Parietal lobe (tissue), 2 donors: ENCODE data around the genes RBM28, HILPDA and CALU.

- RAMPAGE, long total RNA, result no peak
Measured at GRCh38 chr7:127995052-127995806, 36.0 kb downstream of the LRRC4 start.

DNA sequence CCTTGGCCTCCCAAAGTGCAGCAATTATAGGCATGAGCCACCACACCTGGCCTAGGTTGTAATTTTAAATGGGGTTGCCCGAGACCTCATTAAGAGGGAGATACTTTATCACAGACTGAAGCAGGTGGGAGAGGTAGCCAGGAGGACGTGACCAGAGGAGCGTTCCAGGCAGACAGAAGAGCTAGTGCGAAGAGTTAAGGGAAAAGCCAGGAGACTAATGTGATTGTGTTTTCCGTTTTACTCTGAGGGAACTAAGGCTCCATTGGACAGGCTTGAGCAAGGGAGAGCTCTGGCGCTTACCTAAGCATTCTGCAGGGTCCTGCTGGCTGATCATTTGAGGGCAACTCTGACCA lies 60.2 kb upstream of the LRRC4 start:
- RAMPAGE, long total RNA, result no peak

- RAMPAGE, long total RNA, result no peak
Measured at GRCh38 chr7:128129191-128129752, 98.0 kb upstream of the LRRC4 start.

GRCh38 chr7:128164015-128164610 lies 77.0 kb upstream of the LEP start:
- RAMPAGE, long total RNA, result no peak

GRCh38 chr7:128166945-128167857 lies 73.9 kb upstream of the LEP start:
- RAMPAGE, long total RNA, result no peak

DNA sequence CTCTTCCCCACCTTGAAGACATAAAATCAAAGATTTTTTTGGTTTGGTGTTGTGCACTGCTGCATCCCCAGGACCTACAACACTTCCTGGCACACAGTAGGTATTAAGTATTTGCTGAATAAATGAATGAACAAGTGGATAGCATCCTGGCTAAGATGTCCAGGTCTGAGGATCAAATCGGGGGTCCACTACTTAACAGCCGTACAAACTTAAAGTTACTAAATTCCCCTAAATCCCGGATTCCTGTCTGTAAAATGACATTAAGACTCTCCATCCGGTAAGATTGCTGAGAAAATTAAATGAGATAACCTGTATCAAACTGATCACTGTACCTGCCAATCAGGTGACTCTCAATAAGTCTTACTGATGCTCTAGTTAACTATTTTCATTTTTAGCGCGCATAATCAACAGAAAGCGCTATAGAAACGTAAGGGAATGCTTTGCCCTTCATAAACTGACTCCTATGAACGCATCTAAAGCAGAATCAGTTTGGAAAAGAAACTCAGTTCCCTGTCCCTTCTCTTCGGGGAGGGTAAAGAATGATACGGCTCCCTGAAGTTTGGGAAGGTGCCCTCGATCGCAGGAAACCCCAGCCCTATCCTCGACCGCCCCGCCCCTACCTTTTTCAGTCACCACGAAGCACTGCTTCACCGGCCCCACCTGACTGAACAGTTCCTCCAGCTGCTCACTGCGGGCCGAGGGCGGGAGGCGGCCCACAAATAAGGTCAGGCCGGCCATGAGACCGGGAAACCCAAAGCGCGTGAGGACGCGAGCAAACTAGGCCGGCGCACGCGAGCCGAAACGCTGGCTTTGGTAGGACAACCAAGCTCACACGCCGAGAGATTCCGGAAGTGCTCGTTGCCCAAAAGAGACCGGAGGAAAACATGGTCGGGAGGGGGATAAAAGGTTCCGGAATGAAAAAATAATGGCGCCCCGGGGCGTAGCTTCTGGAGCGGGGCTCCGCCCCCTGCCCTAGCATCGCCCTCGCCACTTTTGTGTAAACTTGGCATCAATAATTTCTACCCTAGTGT lies at the start of gene RBM28:
Gene RBM28 (minus strand): TSS at position 853 of the 1,031 bp plus-strand sequence.
- RAMPAGE, long total RNA, result start-site peak on the minus strand centred at position 793 of the sequence, 80 bp wide, 437 and 144 reads in 2 replicates

DNA sequence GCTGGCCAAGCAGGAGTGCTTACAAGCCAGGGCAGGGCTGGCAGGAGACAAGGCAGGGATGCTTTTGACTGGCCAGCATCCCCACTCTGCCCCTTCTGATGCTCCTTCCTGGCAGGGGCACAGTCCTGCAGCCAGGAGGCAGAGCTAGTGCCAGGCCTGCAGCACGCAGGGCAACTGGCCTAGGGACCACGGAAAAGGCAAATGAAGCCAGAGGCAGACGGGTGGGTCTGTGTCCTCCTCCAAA lies 4.9 kb downstream of the IMPDH1 start:
- RAMPAGE, long total RNA, result no peak

- RAMPAGE, long total RNA, result no peak
Measured at GRCh38 chr7:128455381-128456594, at the start of gene HILPDA. TSS of gene HILPDA (plus strand) at chr7:128455878.

DNA sequence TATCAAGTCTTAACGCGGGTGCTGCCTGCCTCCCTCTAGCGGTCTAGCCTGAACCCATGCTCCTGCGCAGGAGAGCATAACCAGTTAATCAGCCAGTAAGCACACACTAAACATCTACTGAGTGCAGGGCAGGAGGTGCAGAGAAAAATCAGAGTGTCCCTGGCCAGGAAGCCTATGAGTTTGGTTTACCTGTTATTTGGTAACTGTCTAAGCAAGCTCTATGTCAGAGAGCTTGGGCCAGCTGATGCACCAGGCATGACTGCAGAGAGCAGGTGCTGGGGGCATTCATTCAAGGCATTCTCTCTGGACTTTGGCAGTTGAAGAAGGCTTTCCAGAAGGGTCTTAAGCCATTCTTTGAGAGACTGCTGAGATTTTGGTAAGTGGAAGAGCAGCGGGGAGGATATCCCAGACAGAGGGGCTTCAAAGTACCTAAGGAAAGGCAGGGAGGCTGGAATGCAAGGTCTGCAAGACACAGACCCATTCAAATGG lies 1.0 kb downstream of the GARIN1A start:
- RAMPAGE, long total RNA, result no peak

DNA sequence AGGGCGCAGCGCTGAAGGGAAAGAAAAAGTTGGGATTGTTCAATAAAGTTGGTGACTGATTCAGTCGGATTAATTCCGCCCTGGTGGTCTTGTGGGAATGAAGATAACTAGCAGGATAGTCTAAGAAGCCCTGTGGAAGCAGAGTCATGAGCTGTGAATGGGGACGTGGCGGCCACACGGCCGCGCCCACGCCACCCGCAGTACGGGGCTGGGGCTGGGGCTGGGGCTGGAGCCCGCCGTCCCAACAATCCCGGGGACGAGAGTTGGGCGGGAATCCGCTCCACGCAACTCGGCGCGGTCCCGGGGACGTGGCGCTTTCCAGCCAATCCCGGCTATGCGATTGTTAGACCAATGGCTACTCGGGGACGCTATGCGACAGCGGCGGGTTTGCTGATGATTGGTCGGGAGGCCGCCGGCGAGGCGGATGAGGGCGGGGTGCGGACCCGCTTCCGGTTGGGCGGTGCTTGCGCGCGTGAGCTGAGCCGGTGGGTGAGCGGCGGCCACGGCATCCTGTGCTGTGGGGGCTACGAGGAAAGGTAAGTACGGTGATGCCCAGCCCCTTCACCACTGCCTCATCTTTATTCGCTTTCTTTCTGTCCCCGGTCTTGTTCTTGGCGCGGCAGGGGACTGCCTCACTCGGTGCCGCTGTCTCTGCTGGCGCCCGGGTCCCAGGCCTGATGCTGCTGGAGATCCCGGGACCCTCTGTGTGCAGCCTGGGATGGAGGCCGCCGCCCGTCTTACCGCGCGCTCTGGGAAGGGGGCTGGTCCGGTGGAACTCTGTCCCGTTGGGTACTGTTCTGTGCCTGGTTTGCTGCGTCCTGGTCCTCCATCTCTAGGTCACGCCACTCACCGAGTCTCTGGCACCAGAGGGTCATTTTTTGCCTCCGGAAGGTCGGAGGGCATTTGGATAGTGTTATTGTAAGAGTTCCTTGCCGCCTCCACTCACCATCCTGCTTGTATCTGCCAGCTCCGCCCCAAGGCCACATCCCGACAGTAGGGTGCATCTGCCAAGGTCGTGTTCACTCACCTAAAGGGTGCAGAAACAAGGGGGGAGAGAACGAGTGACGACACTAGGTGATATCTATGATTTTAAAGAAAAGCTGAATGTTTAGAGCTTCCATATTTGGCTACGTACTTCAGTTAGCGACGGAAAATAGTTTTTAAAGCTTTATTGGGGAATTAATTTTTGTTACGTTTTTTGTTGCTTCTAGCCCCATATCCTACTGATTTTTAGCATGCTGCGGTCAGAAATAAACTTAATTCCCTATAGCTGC lies at the start of gene CALU:
Gene CALU (plus strand): TSS at position 463 of the 1,274 bp plus-strand sequence.
- RAMPAGE, long total RNA, result start-site peak on the plus strand centred at position 490 of the sequence, 47 bp wide, 784 and 551 reads in 2 replicates

GRCh38 chr7:128754110-128754821 lies 15.1 kb downstream of the CALU start:
- RAMPAGE, long total RNA, result no peak

- RAMPAGE, long total RNA, result no peak
Measured at GRCh38 chr7:128832237-128833001, 2.2 kb downstream of the FLNC start.

DNA sequence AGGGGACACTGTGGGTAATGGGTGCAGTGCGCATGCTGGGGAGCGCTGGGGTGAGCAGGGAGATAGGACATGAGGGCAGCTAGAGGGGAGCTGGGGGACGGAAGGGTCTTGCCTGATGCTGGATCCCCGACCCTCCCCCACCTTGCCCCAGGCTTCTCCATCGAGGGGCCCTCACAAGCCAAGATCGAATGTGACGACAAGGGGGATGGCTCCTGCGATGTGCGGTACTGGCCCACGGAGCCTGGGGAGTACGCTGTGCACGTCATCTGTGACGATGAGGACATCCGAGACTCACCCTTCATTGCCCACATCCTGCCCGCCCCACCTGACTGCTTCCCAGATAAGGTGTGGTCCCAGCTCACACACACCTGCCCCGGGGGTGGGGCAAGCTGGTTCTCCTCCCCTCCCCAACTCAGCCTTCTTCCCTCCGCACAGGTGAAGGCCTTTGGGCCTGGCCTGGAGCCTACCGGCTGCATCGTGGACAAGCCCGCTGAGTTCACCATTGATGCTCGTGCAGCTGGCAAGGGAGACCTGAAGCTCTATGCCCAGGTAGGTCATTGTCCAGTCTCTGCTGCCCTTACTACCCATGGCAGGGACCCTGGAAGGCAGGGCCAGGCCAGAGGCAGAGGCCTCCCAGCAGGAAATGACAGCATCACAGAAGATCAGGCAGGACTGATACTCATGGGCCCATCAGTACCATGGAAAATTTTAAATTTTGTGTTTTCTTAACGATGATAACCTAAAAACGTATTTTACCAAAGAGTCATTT lies 11.0 kb downstream of the FLNC start:
- RAMPAGE, long total RNA, result no peak

GRCh38 chr7:128843716-128844330 lies 13.6 kb downstream of the FLNC start:
- RAMPAGE, long total RNA, result no peak

GRCh38 chr7:128892649-128893000 lies 17.9 kb downstream of the KCP start:
- RAMPAGE, long total RNA, result no peak

GRCh38 chr7:129201297-129201656 lies 12.8 kb downstream of the SMO start:
- RAMPAGE, long total RNA, result no peak

DNA sequence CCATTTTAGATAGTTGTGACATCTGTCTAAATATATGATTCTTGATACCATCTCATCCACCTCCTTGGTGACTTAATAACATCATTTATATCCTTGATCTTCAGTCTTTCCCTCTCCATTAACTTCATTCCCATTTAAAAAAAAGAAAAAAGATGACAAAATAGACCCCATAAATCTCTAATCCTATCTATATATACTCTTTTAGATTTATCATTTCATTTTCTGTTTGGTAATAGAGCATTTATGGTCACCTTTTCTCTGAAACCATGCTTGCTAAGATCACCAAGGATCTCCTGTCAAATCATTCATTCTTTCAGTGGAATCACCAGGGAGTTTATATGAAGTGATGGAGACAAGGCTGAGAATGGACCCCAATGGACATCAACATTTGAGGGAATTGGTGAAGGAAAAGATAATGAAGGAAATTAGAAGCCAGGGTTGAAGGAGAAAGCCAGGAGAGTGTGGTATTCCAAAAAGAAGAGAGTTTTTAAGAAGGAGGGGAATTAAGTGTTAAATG lies 85.3 kb downstream of the AHCYL2 start:
- RAMPAGE, long total RNA, result no peak

DNA sequence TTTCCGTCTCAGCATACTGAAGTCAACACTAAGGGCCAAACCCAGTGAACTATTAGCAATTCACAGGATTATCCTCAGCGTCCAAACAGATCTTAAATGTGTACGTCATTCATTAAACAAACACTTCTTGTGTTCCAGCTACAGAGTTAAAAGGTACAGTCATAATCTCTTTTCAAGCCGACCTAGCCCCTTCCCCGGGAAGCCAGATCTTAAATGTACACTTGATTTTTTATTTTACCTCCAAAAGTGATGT lies 23.9 kb upstream of the STRIP2 start:
- RAMPAGE, long total RNA, result no peak

- RAMPAGE, long total RNA, result no peak
Measured at GRCh38 chr7:129417712-129418212, 16.5 kb upstream of the STRIP2 start.

GRCh38 chr7:129913290-129913962 lies 39.3 kb downstream of the UBE2H start:
- RAMPAGE, long total RNA, result no peak